Left lung (tissue), 1 donor: ENCODE results near the gene JADE3.

DNA sequence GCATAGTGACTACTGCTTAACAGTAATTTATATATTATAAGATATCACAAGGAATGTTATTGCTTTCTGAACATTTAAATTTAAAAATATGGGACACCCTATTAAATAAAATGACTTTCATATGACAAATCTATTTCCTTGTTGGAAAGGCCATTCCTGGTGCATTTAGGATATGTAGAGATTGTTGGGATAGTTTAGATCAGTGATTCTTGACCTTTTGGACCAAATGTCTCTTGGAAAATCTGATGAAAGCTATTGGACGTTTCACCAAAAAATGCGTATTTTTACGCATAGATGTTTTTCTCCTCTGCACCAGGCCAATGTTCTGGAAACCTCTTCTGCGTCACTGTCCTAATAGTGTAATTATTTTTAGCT is 7.6 kb downstream of the MAOA start:
- PRO-cap = no peak

- PRO-cap = no peak
Measured at GRCh38 chrX:43741893-43742136, 85.7 kb downstream of the MAOA start.

DNA sequence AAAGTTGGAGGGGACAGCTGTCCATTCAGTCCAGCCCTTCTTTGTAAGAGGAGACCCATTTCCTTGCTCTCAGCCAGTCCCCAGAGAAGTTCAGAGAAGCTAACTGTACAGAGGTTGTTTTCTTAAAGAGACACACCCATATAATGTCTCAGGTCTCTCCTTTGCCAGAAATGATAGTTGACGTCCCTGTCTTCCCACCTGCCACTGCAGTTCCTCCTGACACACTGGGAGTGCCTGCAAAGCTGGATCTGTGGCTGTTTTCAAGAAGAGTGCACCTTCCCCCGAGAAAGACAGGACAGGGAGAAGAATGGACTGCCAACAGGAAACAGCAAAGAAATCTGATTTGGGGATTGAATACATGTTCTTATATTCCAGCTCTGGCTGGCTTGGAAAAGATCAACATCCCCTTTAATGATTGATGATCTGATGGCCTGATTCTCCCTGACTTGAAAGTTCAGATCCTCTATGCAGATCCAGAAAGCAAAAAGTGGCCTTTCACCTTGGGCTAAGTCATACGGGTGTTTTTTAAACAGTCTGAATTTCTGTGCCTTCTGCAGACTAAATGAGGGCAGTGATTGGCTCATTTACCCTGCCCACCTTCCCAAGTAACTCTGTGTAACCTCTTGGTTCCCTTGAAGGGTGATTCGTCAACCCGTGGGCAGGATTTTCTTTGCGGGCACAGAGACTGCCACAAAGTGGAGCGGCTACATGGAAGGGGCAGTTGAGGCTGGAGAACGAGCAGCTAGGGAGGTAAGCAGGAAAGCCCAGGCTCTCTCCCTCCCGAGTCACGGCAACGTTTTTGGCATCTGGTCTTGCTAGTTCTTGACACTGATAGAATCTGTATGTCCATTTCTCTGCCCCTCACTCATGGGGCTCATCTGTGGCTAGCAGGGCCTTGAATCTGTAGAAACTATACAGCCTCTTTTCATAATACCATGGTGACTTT is 87.3 kb downstream of the MAOA start:
- PRO-cap = no peak

- PRO-cap = no peak
Measured at GRCh38 chrX:43968325-43968663, 4.9 kb downstream of the NDP start.

DNA sequence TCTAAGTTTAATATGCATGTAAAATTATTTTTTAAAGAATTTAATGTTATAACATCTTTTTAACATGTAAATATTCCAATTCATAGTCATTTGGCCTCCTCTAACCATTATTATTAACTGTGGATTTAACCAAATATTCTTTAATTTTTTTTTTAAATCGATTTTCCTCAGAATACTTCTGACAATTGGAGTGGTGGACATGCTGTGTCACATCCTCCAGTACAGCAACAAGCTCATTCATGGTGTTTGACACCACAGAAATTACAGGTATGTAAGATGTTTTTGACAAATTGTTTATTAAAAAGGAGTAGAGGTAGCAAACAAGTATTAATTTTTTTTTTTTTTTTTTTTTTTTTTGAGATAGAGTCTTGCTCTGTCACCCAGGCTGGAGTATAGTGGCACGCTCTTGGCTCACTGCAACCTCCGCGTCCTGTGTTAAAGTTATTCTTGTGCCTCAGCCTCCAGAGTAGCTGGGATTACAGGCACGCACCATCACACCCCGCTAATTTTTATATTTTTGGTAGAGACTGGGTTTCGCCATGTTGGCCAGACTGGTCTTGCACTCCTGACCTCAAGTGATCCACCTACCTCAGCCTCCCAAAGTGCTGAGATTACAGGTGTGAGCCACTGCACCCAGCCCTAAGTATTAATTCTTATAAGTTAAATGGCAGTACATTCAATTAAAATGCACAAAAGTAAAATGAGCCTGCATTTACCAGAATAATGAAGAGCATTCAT is 139.4 kb downstream of the DIPK2B start:
- PRO-cap = no peak

DNA sequence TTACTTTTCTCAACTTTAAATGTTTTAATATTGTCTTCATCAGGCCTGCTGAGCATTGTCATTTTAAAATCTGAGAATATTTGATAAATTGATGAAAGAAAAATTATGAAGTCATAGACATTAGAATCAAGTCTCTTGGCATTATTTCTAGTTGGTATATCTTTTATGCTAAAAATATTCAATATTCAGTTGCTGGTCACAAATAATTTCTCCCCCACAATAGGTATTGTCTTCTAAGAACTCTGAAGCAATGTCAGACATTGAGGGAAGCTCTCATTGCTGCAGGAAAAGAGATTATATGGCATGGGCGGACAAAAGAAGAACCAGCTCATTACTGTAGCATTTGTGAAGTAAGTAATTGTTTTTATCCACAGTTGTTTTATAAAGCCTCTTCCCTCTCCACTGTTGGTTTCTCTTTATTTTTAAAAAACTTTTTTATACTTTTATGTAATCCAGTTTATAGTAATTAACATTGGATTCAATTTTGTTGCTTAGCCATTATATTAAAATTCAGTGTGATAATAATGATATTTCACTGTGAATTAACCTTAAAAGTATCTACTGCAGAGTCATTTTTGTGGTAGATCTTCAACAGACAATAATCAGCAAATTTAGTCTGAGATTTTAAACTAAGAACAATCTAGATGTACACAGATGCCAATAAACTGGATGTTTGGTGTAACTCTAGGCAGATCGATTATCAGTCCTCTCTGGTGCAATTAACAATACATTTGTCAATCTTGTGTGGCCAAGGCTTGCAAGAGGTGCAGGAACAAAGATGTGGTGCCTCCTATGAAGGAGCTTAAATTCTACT is 93.3 kb downstream of the DIPK2B start:
- PRO-cap = no peak

- PRO-cap = no peak
Measured at GRCh38 chrX:45300434-45301246, 100.0 kb upstream of the DIPK2B start.

DNA sequence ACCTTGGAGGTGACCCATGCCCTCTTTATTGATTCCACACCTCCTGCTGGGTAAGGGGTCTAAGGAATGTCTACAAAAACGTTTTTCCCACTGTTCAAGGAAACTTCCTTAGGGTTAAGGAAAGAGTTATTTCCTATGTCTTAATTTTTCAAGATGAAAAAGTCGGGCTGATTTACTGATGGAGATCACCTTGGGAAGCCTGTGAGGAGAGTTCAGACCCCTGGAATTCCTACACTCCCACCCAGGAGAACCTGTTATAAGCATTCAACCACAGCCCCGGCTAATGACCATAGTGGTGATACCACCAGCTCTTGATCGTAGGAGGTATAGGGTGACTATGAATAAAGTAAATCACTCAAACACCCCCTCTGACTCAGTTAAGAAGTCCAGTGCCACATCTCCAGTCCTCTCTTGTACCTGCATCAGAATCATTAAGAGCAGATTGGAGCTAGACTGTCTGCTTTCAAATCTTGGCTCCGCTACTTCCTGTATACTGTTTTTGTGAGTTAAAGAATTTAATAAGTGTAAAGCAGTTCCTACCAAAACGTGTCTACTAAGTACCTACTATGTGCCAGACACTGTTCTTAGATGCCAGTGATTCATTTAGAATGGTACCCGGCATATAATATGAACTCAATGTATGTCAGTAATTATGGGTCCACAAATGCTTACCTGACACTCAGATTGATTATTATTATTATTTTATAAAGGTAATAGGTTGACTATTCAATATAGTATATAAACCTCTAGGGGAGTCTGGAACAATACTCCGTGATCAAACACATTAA is 565.1 kb upstream of the DIPK2B start:
- PRO-cap = no peak

GRCh38 chrX:45769552-45770723 is 569.3 kb upstream of the DIPK2B start:
- PRO-cap = bidirectional peak, plus-strand start at chrX:45770513, minus-strand start at chrX:45770267

- PRO-cap = no peak
Measured at GRCh38 chrX:46485650-46486291, 38.7 kb downstream of the KRBOX4 start.

DNA sequence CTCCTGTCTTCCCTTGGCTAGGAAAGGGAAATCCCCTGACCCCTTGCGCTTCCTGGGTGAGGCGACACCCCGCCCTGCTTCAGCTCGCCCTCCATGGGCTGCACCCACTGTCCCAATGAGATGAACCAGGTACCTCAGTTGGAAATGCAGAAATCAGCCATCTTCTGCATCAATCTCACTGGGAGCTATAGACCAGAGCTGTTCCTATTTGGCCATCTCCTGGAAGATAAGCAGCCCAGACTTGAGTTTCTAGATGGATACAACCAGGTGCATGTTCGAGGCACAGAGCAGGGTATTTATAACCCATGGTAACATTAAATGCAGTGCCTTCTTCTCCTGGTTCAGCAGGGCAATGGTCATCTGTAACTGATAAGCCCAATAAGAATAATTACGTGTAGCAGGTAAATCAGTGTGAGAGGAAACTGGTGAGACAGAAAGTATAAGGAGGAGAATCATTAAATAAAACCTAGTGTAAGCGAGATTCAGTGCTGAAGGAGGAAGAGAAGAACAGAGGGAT is 39.3 kb downstream of the KRBOX4 start:
- PRO-cap = no peak

DNA sequence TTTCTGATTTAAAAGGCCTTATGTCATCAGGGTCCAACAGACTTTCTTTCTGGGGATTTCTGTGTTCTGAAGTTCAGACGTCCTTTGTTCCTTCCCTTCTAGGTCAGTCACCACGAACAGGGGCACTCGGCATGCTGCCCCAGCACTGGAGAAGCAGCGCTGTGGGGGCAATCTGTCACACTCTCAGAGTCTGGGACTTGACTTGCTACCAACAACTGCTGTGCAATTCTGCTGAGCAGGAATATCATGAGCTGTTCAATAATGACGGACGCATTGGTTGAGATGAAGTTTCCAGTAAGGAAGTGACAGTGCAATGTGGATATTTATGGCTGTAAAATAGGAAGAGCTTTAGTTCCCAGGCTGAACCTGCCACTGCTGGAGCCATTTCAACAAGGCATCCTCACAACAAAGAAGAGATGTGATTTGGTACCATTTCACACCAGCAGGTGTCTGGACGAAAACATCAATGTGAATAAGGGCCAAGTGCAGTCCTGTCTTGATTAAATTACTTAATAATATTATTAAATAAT is 24.2 kb downstream of the CHST7 start:
- PRO-cap = no peak

- PRO-cap = no peak
Measured at GRCh38 chrX:46600089-46600565, 26.6 kb downstream of the CHST7 start.

DNA sequence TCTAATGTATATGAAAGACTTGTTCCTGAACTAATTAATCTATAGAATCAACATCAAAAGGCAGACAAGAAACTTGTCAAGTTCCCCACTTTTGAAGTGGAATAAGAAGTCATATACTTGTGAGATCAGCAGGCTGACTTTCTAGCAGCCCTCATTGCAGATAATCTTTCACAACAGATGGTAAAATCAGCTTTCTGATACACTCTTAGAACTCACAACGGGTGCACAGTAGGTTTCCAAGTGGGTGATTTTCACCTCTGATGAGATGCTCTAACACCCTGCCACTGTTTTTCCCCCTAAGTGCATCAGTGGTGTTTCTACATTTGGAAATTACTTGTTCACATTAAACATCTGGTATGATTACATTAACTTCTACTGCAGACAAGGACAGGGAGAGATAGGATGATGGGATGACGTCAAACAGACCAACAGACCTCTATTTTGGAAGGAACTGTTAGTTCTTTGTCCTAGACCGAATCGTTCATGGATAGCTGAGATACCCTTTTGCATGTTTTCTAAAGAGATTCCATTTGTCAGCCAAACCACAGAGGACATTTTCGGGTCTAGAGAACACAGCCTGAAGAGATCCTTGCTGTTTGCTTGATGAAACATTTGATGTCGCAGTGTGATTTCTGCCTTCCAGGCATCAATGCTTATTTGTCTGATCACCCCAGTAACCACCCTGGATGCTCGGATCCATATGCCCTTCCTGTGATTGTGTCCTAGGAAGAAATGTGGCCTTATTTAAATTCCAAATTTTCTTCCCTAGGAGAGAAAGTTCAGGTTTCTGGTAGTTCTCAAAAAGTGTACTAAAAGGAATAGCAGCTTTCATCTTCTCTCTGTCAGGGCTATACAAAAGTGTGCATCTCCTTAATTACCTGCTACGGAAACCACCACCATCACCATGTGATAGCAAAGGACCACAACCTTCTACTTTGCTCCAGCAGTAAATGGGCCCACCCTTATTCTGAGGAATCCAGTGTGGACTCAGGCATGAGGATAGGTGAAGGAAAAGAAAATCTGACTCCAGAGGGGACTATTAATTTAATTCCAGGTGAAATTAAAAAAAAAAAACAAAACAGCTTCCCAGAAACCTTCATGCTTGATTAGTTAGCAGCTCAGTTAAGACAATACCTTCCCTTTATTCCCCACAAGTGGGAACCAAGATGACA is 27.8 kb downstream of the CHST7 start:
- PRO-cap = no peak

DNA sequence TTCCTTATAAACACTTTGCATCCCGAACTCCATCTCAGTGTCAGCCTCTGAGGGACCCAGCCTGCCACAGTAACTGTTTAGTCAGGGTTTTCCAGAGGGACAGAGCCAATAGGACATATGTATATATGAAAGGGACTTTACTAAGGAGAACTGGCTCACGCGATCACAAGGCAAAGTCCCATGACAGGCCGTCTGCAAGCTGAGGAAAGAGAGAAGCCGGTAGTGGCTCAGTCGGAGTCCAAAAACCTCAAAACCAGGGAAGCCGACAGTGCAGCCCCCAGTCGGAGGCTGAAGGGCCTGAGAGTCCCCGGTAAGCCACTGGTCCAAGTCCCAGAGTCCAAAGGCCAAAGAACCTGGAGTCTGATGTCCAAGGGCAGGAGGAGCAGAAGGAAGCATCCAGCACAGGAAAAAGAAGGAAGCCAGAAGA is 21.6 kb upstream of the SLC9A7 start:
- PRO-cap = no peak

GRCh38 chrX:46817682-46818114 is 19.1 kb upstream of the RP2 start:
- PRO-cap = no peak

DNA sequence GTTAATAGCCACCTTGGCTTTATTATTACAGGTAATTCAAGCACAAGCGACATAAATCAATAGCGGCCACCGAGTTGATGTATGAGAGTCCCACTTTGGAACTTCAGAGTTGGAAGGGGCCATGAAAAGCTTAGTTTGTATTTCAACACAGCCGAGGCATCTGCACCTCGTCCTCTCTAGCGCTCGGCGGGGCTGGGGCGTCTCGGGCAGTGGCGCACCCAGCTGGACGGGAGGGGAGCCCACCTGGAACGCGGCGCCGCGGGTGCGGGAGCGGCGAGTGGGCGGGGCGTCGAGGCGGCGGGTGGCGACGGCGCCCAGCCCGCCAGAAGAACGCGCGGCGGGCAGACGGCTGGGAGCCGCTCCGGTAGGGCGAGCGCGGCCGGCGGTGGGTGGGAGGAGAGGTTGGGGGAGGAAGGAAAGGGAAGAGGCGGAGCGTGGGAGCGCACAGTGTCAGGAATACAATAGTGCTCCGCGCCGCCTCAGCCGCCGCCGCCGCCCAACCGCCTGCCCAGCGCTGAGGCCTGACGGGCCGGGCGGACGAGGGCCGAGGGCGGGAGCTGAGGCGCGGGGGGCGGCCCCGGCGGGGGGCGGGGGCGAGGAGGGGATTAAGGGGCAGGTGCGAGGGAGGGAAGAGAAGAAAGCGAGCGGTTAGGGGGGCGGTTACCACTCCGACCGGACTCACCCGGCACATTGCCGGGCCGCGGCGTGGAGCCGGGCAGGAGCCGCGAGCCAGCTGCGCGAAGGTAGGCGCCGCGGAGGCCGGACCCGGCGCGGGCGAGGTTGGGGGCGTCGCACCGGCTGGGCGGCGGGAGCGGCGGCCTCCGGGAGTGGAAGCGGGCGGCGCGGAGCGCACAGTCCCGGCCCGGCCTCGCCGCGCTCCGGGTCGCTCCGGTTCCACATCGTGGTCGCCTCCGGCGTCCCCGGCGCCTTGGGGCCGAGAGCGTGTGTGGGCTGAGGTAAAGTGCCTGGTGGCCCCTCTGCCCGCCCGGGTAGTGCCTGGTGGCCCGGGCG is at the start of gene JADE3:
Gene JADE3, plus strand, starts transcription at position 445 of the 1,011 bp plus-strand sequence.
- PRO-cap = bidirectional peak, plus-strand start at position 325 of the sequence, minus-strand start at position 264 of the sequence; unidirectional peak, plus-strand start at position 854 of the sequence

DNA sequence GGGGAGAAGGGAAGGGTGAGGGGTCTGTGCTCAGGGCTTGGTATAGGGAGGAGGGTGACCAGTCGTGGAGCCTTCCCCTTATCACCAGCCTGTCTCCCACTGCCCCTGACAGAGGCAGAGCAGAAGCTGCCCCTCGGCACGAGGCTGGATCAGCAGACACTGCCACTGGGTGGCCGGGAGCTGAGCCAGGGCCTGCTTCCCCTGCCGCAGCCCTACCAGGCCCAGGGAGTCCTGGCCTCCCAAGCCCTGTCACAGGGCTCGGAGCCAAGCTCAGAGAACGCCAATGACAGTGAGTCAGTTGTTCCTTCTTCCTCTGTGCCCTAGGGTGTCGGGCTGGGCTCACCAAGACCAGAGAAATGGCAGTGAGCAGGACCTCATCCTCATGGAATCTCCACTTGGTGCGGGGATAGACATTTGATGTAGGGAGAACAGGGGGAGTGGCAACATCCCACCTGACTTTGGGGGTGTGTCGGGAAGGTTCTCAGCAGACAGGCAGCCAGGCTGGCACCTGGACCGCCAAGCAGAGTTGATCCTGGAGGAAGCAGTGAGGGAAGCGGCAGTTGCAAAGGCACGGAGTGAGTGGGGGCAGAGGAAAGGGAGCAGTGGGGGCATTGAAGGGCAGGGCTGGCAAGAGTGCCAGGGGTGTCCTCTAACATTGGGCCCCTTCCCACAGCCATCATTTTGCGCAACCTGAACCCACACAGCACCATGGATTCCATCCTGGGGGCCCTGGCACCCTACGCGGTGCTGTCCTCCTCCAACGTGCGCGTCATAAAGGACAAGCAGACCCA is 14.2 kb upstream of the UBA1 start:
- PRO-cap = no peak

DNA sequence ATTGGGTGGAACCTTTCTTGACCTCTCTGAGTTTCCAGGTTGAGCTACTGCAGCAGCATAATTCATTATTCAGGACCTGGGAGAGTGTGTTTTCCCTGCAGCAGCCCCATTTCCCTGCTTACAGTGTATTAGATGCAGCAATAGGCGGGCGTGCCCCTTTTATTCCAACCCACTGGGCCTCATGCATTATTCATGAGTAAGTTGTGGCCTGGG is 524 bp upstream of the UBA1 start:
- PRO-cap = no peak

DNA sequence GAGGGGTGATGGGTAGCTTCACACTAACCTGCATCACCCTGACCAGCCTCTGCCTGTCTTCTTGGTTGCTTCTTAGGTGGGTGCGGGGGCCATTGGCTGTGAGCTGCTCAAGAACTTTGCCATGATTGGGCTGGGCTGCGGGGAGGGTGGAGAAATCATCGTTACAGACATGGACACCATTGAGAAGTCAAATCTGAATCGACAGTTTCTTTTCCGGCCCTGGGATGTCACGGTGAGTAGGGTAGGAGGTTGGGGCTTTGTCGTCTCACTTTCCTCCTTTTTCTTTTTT is 9.8 kb downstream of the UBA1 start:
- PRO-cap = no peak